ENCODE measurements around a stretch of chr9.

DNA sequence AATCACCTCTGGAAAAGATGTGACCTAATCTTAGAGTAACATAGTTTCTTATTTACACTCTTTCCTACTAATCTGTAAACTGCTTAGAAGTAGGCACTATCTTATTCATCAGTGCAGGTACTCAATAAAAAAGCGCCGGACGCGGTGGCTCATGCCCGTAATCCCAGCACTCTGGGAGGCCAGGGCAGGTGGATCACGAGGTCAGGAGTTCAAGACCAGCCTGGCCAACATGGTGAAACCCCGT lies 3.0 kb upstream of the PSIP1 start:
- RAMPAGE, long total RNA, result no peak
- RRBS, result no CpG with 5 or more reads among the region's 7 CpGs

DNA sequence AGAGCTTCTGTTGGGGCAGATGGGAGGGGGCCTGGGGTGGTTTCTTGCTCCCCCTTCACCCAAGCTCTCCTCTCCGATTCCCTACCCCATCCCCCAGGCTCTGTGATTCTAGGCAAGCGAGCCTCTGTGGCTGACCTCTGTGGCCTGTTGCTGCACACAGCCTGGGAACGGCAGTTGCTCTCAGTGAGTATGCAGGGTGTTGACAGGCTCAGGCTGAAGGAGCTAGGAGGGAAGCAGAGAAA lies 547.9 kb downstream of the CCDC171 start:
- RAMPAGE, long total RNA, result no peak
- RRBS, result no CpG with 5 or more reads among the region's 3 CpGs

- RAMPAGE, long total RNA, result no peak
- RRBS, result no CpG with 5 or more reads among the region's 11 CpGs
These were observed 586.1 kb downstream of the CCDC171 start for GRCh38 chr9:16138786-16139418.

DNA sequence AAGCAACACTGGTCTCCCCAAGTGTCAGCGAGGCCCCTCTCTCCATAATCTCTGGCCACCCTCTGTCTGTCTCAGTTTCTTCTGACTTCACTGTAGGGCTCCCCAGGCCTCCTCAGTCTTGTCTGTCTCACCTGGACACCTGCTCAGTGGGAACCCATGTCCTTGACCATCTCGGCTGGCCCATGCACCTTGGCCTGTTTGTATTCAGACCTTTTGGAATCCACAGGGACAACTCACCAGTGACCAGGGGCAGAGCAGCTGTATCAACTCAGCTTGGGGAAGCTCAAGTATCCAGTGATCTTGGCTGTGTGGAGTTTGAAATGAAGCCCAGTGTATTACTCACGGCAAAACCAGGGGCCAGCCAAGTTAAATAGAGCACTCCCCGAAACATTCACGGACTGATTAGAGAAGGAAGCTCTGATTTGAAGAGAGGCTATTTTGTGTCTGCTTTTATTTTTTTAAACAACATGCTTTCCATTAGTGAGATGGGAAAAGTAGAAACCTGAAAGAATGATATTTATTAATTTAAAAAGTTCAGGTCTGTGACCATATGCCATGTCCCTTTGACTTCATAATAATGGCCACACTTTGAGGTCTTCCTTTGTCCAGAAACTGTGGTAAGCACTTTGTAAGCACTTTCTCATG lies 656.7 kb downstream of the BNC2 start:
- RAMPAGE, long total RNA, result no peak
- RRBS, result no CpG with 5 or more reads among the region's 5 CpGs

DNA sequence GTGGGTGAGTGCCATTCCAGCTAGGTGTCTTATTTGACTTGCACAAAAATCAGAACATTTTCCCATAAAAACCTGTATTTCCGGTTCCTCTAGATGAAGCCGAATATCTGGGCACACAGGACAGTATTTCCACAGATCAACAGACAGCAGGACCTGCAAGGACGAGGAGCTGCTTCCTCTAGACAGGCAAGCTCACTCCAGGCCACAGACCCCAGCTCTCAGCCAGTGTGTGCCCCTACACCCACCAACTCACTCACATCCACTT lies 588.7 kb downstream of the BNC2 start:
- RAMPAGE, long total RNA, result no peak
- RRBS, result no CpG with 5 or more reads among the region's 3 CpGs

DNA sequence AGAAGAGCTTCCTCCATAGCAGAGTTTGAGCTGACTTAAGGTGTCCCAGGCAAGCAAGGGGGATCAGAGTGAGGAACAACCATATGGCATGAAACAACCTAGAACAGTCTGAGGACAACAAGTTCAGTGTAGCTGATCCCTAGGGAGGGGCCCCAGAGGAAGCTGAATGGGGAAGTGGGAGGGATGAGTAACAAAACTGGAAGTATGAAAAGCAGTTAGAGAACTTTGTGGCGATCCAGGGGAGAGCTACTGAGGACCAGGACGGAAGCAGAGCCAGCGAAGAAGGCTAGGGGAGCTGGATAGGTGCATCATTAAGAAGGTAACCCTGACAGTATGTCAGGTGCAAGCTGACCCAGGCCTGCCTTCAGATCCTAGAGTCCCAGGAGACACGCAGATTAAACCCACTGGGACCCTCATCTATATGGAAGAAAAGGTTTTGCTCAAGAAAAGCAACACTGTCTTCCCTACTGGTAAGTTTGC lies 580.8 kb downstream of the BNC2 start:
- RAMPAGE, long total RNA, result no peak
- RRBS, result no CpG with 5 or more reads among the region's 4 CpGs

- RAMPAGE, long total RNA, result no peak
- RRBS, result no CpG with 5 or more reads among the region's 8 CpGs
These were observed 354.5 kb downstream of the BNC2 start for GRCh38 chr9:16515646-16516607.

- RAMPAGE, long total RNA, result no peak
- RRBS, result no CpG with 5 or more reads among the region's 4 CpGs
These were observed 298.4 kb downstream of the BNC2 start for GRCh38 chr9:16571969-16572563.

DNA sequence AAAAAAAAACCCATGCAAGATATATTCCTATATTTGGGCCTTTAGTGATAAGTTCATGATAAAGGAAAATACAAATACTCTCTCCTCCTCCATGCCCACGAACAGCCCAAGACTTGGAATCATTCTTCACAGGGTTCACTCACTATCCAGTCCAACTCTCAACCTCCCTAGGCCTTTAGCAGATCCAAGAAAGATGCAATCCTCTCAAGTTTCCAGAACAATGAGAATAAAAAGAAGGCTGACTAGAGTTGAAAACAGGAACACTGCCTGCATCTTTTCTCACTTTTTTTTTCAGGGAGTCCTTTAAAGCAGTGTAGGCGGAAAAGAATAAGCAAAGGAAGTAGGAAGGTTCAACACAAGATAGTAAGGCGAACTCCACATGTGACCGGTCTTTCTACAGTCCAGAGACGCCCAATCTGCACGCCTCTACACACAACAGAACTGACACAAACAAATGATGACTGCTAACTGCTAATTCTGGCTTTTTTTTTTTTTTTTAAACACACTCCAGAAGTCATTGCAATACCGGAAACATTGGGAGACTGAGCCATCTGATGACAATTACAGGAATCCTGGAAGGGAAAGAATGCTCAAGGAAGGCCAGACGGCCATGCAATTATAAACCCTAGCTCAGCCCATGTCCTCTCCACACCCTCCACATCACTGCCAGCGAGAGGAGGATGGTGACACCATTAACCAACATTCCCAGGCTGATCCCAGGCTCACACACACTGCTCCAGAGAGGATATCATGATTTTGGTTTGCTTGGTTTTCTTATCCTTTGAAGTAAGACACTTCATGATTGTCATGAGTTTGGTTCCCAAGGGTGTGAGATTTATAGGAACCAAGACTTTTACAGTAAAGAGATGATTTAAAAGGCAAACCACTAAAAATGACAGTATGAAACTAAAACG lies 75.3 kb downstream of the BNC2 start:
- RAMPAGE, long total RNA, result no peak
- RRBS, result no CpG with 5 or more reads among the region's 10 CpGs

DNA sequence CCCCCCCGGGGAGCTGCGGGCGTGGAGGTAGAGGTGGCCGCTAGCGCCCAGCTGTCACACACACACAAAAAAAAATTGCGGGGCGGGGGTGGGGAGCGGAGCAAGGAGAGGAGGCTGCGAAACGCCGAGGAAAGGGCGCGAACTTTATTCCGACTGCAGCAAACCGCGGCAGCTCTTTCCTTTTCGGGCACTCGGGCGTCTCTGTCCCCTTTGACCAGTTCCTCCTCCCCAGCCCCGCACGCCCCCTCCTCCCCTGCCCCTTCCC lies 759 bp upstream of the BNC2 start:
- RAMPAGE, long total RNA, result no peak
- RRBS, result no CpG with 5 or more reads among the region's 21 CpGs

DNA sequence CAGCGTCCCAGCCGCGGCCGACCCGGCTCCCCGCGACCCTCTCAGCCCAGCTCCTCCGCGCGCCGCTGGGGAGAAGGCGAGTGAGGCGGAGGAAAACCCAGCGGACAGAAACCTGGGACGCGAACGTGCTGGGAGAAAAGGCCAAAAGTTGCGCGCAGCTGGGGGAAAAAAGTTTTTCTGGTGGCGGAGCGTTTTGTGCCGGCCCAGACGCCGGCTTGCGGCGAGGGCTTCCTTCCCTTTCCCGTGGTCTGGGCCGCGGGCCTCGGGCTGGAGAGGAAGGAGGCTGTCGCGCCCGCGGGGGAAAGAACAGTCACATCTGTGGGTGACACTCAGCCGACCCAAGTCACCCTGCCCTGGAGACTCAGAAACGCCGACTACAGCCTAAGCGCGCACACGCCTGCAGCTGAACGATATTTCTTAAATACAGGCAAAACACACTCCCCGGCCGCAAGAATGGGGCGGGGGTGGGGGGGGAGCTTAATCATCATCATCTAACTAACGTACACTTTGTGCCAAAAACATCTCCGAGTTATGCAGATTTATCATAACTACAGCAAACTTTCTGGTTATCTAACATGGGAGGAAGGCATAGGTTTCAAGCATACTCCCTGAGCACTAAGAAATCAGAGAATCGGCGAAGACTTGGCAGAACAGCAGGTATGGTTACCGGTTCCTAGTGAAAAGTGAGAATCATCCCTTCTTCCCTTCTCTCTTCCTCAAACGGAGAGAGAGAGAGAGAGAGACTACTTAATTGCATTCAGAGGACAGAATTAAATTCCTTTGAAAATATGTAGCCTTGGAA lies 1.3 kb upstream of the BNC2 start:
- RAMPAGE, long total RNA, result no peak
- RRBS, result no CpG with 5 or more reads among the region's 50 CpGs

GRCh38 chr9:17073647-17074047 lies 61.2 kb upstream of the CNTLN start:
- RAMPAGE, long total RNA, result no peak
- RRBS, result no CpG with 5 or more reads among the region's 9 CpGs

DNA sequence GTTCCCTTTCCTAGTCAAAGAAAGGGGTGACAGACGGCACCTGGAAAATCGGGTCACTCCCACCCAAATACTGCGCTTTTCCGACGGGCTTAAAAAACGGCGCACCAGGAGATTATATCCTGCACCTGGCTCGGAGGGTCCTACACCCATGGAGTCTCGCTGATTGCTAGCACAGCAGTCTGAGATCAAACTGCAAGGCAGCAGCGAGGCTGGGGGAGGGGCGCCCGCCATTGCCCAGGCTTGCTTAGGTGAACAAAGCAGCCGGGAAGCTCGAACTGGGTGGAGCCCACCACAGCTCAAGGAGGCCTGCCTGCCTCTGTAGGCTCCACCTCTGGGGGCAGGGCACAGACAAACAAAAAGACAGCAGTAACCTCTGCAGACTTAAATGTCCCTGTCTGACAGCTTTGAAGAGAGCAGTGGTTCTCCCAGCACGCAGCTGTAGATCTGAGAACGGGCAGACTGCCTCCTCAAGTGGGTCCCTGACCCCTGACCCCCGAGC lies 295.7 kb upstream of the ADAMTSL1 start:
- RAMPAGE, long total RNA, result no peak
- RRBS, result no CpG with 5 or more reads among the region's 17 CpGs

DNA sequence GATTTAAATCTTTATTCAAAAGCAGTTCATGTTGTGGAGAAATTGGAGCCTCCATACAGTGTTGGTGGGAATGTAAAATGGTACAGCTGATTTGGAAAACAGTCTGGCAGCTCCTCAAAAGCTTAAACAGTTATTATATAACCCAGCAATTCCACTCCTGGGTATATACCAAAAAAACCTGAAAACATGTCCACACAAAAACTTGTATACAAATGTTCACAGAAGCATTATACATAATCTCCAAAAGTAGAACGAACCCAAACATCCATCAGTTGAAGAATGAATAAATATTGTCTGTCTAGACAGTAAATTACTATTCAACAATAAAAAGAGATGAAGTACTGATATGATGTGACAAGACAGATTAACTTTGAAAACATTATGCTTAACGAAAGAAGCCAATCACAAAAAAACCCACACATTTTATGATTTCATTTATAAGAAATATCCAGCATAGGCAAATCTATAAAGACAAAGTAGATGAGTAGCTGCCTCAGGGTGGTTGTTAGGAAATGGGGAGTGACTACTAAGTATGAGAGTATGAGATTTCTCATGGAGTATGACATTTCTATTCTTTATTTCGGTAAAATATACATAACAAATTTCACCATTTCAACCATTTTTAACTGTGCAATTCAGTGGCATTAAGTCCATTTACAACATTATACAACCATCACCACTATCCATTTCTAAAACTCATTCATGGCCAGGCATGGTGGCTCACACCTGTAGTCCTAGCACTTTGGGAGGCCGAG lies 2.5 kb downstream of the PLIN2 start:
- RAMPAGE, long total RNA, result no peak
- RRBS, result no CpG with 5 or more reads among the region's 4 CpGs

DNA sequence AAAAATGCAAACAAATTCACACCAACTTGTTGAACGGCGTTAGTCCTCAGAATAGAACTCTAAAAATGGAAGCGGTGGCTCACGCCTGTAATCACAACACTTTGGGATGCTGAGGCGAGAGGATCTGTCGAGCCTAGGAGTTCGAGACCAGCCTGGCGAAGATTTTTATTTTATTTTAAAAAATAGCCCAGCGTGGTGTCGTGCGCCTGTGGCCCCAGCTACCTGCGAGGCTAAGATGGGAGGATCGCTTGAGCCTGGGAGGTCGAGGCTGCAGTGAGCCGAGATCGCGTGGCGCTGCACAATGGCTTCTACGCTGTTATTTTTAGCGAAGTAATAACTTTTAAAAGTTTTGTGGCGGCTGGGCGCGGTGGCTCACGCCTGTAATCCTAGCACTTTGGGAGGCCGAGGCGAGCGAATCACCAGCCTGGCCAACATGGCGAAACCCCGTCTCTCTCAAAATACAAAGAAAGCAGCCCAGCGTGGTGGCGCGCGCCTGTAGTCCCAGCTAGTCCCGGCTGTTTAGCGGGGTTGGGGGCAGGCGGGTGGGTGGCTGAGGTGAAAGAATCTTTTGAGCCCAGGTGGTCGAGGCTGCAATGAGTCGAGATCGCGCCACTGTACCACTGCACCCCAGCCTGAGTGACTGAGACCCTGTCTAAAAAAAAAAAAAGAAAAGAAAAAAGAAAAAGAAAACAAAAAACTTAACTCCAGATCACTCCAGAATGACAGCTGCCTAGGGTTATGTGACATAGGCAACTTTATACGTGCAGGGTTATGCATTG lies 794 bp upstream of the PLIN2 start:
- RAMPAGE, long total RNA, result no peak
- RRBS, result no CpG with 5 or more reads among the region's 41 CpGs

DNA sequence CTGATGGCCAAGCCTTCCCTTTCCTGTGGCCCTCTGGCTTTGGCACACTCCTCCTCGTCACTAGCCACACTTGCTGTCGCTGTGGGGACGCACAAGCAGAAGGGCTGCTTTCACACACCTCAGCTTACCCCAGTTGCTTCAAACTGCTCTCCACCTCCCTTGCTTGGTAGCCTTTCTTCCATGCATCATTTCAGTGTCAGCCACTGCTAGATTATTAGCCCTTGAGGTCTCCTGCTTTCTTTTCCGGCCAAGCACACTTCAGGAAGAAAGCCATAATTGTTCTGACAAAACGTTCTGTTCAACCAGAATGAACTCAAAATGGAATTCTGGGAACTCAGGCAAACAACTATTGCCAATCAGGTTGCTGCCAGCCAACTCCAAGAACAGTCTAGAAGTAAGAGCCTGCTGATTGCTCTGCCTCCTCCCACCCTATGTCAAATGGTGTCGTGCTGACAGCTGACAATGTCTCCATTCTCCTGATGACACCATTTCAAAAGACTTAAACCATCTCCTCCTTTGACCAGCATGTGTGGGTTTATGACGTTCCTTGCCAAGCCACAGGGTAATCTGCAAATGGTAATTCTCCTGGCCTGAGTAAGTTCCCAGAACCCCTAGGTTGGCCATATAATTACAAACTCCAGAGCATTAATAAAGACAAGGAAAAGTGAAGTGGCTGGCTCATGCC lies 21.8 kb upstream of the PLIN2 start:
- RAMPAGE, long total RNA, result no peak
- RRBS, result no CpG with 5 or more reads among the region's 7 CpGs

DNA sequence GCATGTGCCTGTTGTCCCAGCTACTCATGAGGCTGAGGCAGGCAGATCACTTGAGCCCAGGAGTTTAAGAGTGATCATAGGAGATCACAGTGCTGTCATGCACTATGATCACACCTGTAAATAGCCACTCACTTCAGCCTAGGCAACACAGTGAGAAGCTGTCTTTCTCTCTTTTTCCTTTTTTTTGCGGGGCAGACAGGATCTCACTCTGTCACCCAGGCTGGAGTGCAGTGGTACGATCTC lies 23.3 kb upstream of the PLIN2 start:
- RAMPAGE, long total RNA, result no peak
- RRBS, result no CpG with 5 or more reads among the region's 2 CpGs

DNA sequence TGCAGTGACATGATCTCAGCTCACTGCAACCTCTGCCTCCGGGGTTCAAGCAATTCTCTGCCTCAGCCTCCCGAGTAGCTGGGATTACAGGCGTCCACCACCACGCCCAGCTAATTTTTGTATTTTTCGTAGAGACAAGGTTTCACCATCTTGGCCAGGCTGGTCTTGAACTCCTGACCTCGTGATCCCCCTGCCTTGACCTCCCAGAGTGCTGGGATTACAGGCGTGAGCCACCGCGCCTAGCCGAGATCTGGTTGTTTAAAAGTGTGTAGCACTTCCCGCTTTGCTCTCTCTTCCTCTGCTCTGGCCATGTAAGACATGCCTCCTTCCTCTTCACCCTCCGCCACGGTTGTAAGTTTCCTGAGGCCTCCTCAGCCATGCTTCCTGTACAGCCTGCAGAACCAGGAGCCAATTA lies 39.1 kb upstream of the PLIN2 start:
- RAMPAGE, long total RNA, result no peak
- RRBS, result no CpG with 5 or more reads among the region's 13 CpGs

DNA sequence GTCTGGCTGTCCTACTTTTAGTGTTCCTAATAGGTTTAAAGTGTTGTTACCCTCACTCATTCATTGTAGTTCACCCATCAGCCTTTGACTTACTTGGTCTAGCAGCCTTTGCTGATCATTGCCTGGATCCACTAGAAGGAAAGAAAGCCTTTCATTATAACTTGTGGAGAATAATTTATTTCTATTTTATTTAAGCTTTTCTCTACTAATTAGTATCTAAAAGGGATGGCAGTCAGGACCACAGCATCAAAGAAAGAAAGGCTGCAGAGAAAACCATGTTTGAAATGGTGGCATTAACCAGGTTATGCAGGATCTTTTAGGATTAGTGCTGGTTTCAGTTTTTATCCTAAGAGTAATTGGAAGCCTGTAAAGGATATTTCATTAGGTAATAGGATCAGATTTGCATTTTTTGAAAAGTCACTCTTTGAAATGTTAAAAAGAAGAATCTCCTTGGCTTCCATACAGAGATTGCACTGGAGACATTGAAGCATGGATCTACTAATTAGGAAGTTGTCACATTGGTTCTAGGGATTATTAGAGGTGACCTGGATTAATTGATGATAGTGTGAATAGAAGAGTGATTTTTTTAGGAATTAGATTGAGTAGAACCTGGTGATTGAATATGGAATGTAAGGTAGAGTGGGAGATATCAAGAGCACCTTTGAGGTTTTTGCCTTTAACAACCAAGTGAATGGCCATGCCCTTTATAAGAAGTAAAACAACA lies 59.2 kb downstream of the RPS6 start:
- RAMPAGE, long total RNA, result no peak

DNA sequence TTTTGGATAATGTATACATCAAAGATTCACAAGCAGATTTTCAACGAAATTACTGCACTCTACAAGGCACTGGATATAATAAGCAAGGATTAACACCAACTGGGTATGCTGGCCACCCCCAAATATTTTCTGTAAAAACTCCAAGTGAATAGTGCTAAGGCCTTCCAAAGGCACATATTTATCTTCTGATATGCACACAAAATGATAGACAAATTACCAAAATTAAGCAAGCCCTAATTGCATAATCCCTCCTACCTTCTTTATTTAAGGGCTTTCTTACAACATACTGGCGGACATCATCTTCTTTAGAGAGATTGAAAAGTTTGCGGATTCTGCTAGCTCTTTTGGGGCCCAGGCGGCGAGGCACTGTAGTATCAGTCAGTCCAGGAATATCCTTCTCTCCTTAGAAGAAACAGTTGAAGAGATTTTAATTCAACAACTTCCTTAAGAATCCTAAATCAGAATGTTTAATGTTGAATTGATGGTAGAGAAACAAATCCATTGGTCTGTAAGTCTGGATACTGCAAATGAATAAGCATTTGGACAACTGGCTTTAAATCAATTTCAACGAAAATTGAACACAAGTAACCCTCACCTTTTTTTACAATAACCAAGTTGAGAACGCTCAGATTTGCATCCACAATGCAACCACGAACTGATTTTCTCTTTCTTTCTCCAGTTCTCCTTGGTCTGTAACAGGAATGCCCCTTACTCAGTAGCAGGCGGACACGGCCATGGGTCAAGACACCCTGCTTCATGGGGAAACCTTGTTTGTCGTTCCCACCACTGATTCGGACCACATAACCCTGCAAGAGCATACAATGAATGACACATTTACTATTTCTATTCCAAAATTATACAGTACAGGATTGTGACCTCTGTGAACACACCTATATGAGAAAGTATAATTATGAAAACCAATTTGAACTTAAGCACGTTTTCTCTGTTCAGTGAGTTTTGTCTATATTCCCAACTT lies 1.6 kb downstream of the RPS6 start:
- RAMPAGE, long total RNA, result no peak
- RRBS, result no CpG with 5 or more reads among the region's 13 CpGs